Testis (tissue), 5 donors: ENCODE results near the gene SLC6A18.

DNA sequence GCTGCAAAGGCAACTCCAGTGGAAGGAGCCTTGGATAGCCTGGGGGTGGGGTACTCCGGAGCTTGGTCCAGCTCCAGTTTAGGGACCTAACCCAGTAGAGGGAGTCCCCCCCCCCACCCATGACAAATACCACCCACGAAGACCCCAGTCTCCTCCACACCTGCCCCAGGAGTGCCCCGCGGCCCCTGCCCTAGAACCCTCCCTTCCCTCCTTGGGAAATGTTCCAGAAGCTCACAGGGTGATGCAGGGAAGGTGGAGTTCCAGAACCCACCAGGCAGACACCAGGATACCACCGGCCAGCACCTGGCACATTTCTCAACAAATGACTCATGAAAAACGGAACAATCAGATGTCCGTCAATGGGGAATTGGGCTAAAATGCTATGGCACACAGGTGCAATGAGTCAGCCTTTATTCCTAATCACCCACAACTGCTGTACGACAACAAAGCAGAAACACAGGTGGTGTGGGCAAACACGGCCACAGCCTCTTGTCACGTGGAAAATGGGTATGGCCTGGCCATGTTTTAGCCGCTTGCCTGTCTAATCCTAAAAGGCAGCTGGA, 985 bp upstream of the SLC12A7 start:
- PRO-cap, 3 experiments: no peak in any of the 3 experiments
- RAMPAGE, long total RNA, 2 experiments: no peak in any of the 2 experiments
- RRBS: no CpG with 5 or more reads among the region's 11 CpGs

GRCh38 chr5:1129353-1129673, 17.4 kb upstream of the SLC12A7 start:
- PRO-cap, 3 experiments: no peak in any of the 3 experiments
- RAMPAGE, long total RNA, 2 experiments: no peak in any of the 2 experiments
- RRBS: no CpG with 5 or more reads among the region's 13 CpGs

DNA sequence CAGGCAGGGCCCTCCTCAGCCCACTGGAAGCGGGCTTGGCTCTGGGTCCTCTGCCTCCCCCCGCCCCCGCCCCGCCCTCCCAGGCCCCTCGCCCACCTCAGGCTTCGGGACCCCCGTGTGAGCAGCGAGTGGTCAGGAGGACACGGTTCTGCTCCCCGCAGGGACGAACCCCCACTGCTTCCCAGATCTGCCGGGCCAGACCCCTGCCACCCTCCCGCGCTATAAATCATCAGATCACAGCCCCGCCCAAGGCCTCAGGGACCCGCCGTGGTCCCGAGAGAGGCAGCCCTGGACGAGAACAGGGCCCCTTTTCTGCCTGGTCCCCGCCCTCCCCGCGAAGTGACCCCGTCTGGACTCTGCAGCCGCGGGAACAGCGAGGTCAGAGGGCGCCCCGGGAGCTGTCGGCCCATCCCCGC, 43.2 kb upstream of the SLC12A7 start:
- PRO-cap, 3 experiments: no peak in any of the 3 experiments
- RAMPAGE, long total RNA, 2 experiments: no peak in any of the 2 experiments
- RRBS: 3% methylated on average over 3 of the region's 30 CpGs

- PRO-cap, 3 experiments: no peak in any of the 3 experiments
- RAMPAGE, long total RNA, 2 experiments: no peak in any of the 2 experiments
- RRBS: no CpG with 5 or more reads among the region's 9 CpGs
Observed at GRCh38 chr5:1225369-1225600, at the start of gene SLC6A18. Gene SLC6A18 (plus strand): TSS chr5:1225381.

- PRO-cap, 3 experiments: no peak in any of the 3 experiments
- RAMPAGE, long total RNA, 2 experiments: no peak in any of the 2 experiments
- RRBS: no CpG with 5 or more reads among the region's 11 CpGs
Observed at GRCh38 chr5:1239814-1240415, 14.7 kb downstream of the SLC6A18 start.

GRCh38 chr5:1295739-1296561, 1.1 kb upstream of the TERT start:
- PRO-cap, 3 experiments: no peak in any of the 3 experiments
- RAMPAGE, long total RNA, 2 experiments: no peak in any of the 2 experiments
- RRBS: 9% methylated on average over 11 of the region's 32 CpGs

- PRO-cap, 3 experiments: no peak in any of the 3 experiments
- RAMPAGE, long total RNA, 2 experiments: no peak in any of the 2 experiments
- RRBS: no CpG with 5 or more reads among the region's 26 CpGs
Observed at GRCh38 chr5:1316418-1317356, 21.8 kb upstream of the TERT start.

GRCh38 chr5:1349682-1350521, 5.0 kb upstream of the CLPTM1L start:
- PRO-cap, 3 experiments: no peak in any of the 3 experiments
- RAMPAGE, long total RNA, 2 experiments: no peak in any of the 2 experiments
- RRBS: no CpG with 5 or more reads among the region's 13 CpGs

GRCh38 chr5:1476084-1477069, 31.1 kb upstream of the SLC6A3 start:
- PRO-cap, 3 experiments: no peak in any of the 3 experiments
- RAMPAGE, long total RNA, 2 experiments: no peak in any of the 2 experiments
- RRBS: 92% methylated on average over 7 of the region's 33 CpGs

GRCh38 chr5:1484559-1484955, 39.2 kb downstream of the LPCAT1 start:
- PRO-cap, 3 experiments: no peak in any of the 3 experiments
- RAMPAGE, long total RNA, 2 experiments: no peak in any of the 2 experiments
- RRBS: no CpG with 5 or more reads among the region's 12 CpGs

DNA sequence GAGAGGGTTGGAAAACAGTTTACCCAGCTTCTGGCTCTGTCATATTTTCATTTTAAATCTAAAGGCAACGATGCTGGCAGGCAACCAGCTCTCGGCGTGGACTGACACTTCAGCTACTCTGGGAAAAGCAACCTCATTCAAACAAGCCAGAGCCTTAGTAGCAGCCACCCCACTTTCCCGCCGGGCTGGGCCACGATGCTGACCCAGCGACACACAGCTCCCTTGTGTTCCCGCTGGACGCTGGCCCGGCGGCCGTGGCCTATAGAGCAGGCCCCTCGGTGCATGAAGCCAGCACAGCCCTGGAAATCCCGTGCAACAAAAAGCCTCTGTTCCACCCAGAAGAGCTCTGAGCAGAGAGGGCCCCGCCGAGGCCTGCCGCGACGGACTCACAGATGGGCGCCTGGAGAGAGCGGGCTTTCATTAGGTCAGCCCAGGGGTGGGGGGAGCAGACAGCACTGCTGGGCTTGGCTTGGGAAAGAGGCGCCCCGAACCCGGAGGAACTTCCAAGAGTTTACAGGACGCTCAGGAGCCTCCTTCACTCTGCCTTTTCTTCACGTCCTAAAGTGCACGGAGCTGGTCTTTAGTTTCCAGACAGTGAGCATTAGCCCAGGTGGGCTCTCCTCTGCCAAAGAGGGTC, 29.1 kb upstream of the LPCAT1 start:
- PRO-cap, 3 experiments: no peak in any of the 3 experiments
- RAMPAGE, long total RNA, 2 experiments: no peak in any of the 2 experiments
- RRBS: 68% methylated on average over 6 of the region's 27 CpGs

DNA sequence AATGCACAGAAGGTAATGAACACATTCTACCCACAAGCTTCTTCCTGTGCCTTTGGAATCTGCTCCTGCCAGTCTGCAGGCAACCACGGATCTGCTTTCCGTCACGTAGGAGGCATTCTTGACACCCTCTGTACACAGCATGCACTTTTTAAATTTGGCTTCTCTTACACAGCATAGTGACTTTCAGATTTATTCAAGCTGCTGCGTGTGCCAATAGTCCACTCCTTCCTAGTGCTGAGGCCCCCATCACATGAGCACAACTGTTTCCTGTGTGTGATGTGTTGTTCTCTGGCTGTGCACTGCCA, 44.9 kb upstream of the LPCAT1 start:
- PRO-cap, 3 experiments: no peak in any of the 3 experiments
- RAMPAGE, long total RNA, 2 experiments: no peak in any of the 2 experiments
- RRBS: no CpG with 5 or more reads among the region's 4 CpGs

GRCh38 chr5:1579144-1579920, 55.6 kb upstream of the LPCAT1 start:
- PRO-cap, 3 experiments: no peak in any of the 3 experiments
- RAMPAGE, long total RNA, 2 experiments: no peak in any of the 2 experiments
- RRBS: no CpG with 5 or more reads among the region's 9 CpGs

DNA sequence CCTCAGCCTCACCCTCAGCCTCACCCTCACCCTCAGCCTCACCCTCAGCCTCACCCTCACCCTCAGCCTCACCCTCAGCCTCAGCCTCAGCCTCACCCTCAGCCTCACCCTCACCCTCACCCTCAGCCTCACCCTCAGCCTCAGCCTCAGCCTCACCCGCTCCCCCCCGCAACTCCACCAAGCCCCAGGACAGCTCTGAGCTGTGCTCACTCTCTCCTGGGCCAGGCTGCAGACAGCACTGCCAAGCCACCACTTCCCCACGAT, 18.1 kb downstream of the MRPL36 start:
- PRO-cap, 3 experiments: no peak in any of the 3 experiments
- RAMPAGE, long total RNA, 2 experiments: no peak in any of the 2 experiments
- RRBS: no CpG with 5 or more reads among the region's 3 CpGs

- PRO-cap, 3 experiments: no peak in any of the 3 experiments
- RAMPAGE, long total RNA, 2 experiments: no peak in any of the 2 experiments
- RRBS: no CpG with 5 or more reads among the region's 31 CpGs
Observed at GRCh38 chr5:1874926-1875346, 7.8 kb downstream of the IRX4 start.

DNA sequence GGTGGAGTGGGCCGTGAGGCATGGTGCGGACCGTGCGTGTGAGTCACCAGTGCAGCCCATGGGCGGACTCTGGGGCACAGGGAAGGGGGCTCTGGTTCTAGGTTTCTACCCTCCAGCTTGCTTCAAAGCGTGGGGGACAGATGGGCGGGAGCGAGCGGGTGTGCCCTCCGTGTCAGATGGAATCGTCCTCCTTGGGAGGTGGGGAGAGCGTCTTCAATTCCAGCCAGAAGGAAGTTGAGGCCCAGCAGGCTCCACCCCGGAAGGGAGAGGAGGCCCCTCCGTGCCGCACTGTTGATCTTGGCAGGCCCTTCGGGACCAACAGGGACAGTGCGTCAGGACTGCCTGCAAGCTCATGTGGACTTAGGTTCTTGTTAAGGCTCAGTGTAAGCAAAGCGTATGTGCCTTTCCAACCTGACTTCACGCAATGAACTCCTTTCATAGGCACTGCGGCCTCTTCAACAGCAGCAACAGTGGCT, 6.2 kb upstream of the IRX4 start:
- PRO-cap, 3 experiments: no peak in any of the 3 experiments
- RAMPAGE, long total RNA, 2 experiments: no peak in any of the 2 experiments
- RRBS: no CpG with 5 or more reads among the region's 20 CpGs

DNA sequence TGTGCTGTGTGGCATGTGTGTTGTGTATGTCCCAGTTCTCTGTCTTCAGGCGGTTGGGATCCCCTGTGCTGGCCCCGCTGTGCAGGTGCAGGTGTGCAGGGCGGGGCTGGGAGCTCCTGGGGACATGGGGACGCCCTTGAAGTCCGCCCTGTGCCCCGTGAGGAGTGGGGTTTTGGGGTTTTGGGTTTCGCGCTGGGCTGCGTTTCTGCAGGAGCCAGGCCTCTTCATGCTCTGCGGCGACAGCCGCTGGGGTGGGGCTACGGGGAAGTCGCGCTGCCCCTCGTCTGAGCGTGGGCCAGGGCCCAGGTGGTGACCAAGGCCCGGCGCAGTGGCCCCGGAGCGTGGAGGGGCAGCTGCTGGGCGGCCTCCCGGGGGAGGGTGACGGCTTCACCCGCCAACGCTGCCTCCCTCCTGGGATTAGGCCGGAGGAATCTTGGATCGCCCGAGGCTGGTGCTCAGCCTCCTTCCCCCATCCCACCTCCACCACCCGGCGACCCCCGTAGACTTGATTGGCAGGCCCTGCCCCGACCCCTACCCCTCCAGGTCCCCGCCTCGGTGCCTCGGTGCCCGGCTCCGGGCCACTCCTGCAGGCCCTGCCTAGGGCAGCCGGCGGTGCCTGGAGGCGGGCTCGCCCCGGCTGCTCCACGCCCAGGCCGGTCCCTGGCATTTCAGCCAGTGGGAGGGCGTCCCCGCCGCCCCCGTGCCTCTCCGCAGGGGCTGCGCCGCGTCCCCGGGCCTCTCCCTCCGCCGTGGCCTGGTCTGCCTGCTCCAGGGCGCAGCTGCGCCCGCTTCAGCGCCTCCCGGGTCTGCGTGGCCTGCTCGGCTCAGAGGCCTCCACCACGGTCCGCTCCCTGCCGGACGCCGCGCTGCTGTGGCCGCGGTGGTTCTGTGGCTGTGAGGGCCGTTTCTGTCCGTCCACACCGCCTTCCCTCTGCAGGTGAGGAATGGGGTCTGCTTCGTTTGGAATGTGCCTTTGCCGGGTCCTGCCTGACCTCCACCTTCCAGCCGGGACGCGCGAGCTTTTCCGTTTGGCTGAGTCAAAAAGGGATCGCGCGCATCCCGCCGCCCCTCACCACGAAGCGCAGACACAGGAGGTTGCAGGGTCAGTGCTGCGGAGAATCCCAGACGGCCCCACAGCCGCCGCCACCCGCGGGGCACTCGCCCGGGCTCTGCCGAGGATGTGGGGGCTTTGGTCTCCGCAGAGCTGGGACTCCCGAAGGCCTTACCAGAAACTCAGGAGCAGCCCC, 48.2 kb upstream of the IRX4 start:
- PRO-cap, 3 experiments: peak in 1 of 3 experiments; most common minus-strand start position 871 of the sequence (in 1)
- RAMPAGE, long total RNA, 2 experiments: no peak in any of the 2 experiments
- RRBS: 2% methylated on average over 36 of the region's 99 CpGs

DNA sequence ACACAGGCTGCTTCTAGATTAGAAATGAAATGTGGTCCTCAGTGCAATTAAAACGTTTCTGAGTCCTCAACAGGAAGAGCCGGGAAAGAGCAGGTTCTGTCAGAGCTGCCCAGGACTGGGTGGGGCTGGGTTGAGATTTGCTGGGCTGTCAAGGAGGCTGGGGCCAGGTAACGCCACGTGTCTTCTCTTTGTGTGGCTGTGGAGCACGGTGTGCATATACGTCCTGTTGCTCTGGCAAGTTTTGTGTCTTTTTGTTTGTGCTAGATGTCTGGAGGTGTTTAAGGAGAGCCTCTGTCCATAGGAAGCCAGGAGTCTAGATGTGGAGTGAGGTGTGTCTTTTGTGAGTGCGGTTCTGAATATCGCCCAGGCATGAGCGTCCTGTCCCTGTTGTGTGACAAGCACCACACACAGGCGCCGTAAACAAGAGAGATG, 129.1 kb upstream of the IRX4 start:
- PRO-cap, 3 experiments: no peak in any of the 3 experiments
- RAMPAGE, long total RNA, 2 experiments: no peak in any of the 2 experiments
- RRBS: no CpG with 5 or more reads among the region's 11 CpGs

- PRO-cap, 3 experiments: no peak in any of the 3 experiments
- RAMPAGE, long total RNA, 2 experiments: no peak in any of the 2 experiments
- RRBS: 5% methylated on average over 10 of the region's 75 CpGs
Observed at GRCh38 chr5:2749174-2749920, 2.1 kb downstream of the IRX2 start.

DNA sequence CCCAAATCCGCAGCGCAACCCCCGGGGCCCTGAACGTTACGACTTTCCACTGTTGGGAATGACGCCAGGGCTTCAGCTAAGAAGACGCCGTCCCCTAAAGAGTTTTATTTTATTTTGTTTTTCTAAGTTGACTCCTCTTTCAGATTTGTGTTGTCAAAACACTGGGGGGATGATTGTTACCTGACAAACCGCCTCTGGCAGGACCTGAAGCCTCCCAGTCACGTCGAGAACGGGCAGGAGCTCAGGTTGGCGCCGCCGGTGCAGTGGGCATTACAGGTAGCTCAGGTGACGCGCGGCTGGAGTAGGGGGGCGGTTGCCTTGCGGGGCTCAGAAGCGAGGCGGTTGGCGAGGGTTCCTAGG, 982 bp upstream of the IRX2 start:
- PRO-cap, 3 experiments: no peak in any of the 3 experiments
- RAMPAGE, long total RNA, 2 experiments: no peak in any of the 2 experiments
- RRBS: 3% methylated on average over 3 of the region's 23 CpGs